ENCODE measurements around a stretch of chr4.

DNA sequence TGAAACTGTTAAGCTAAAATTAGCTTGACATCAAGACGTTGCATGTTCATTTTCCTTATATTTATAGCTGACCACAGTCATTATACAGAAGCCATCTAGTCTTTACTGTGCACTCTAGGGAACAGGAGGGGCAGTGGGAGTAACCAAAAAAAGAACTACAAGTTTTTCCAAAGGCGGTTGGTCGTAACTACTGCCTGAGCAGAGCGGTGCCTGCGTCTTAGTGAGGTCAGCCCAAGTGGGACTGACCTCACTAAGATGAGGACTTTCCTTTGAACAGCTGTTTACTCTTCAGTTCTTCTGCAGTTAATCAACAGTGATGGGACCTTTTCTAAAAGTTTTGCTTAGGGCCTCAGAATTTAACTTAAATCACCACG, 192.3 kb downstream of the SPRY1 start:
- RAMPAGE, total RNA: no peak

DNA sequence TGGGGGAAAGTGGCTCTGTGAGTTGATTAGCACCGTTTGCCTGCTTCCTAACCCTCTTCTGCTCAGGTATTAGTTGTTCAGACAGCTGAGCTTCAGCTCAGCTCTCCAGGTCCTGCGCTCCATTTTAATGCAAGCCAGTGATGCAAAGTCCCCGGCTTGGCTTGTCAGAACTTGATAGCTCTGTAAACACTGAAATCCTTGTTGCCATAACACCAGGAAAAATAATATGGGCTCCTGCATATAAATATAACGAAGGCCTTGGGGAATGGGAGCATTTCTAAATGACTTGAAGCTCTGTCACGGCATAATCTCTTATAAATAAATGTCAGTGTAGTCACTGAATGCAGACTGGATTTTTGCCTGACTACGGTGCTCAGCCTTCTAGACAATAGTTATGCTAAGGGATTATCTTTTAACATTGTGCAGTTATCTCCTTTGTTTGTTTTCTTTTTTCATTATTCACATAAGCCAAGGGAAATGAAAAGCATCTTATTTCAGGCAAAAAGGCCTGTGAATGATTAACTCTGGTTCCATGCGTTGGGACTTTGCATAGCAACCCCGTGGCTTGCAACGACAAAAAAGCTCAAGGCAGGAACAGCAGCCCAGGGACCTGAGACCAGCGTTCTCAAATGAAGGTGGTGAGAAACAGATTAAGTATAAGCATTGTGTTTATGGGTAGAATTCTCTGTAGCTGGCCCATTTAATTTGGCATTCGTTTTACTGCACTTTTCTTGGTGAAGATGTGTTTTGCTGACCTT, 253.3 kb downstream of the SPRY1 start:
- RAMPAGE, total RNA: no peak

- RAMPAGE, total RNA: no peak
These were observed 391.2 kb downstream of the SPRY1 start for GRCh38 chr4:123787736-123788259.

DNA sequence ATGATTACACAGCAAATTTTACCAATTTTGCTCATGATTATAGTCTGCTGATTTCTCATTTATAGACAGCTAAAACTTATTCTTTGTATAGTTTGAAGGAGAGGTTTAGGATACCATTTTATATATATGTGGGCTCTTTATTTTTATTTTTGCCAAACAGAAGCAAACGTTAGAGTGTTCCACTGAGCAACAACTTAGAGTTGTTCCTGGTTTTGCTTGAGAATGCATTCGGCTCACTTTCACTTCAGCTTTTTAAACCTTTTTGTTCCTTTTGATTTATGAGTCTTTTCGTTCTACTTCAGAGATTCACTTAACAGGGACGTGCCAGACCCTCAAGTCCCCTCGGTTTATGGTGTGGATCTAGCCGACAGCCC, 415.0 kb downstream of the SPRY1 start:
- RAMPAGE, total RNA: no peak

DNA sequence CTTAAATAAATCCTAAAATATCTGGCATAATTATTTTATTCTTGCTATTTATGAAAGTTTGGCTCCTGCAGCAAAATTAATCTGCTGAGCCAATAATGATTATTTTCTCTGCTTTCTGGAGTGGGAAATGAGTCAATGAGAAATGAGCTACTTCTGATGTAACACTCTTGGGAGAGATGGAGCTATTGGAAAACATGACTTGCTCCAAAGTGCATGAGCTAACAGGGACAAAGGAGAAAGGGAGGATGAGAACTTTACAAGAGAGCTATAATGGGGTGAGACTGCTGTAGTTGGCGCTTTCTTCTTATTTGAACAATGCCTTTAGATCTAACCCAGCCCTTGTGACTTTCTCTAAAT, 615.1 kb downstream of the ANKRD50 start:
- RAMPAGE, total RNA: no peak

DNA sequence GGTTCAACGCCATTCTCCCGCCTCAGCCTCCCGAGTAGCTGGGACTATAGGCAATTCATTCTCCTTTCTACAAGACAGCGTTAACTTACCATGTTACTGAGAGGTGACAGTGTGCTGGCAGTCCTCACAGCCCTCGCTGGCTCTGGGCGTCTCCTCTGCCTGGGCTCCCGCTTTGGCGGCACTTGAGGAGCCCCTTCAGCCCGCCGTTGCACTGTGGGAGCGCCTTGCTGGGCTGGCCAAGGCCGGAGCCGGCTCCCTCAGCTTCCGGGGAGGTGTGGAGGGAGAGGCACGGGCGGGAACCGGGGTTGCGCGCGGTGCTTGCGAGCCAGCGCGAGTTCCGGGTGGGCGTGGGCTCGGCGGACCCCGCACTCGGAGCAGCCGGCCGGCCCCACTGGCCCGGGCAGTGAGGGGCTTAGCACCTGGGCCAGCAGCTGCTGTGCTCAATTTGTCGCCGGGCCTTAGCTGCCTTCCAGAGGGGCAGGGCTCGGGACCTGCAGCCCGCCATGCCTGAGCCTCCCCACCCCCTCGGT, 373.7 kb downstream of the ANKRD50 start:
- RAMPAGE, total RNA: no peak

- RAMPAGE, total RNA: no peak
These were observed 1.3 kb downstream of the ANKRD50 start for GRCh38 chr4:124710981-124711830.

- RAMPAGE, total RNA: no peak
These were observed 75.5 kb downstream of the FAT4 start for GRCh38 chr4:125390056-125390793.

DNA sequence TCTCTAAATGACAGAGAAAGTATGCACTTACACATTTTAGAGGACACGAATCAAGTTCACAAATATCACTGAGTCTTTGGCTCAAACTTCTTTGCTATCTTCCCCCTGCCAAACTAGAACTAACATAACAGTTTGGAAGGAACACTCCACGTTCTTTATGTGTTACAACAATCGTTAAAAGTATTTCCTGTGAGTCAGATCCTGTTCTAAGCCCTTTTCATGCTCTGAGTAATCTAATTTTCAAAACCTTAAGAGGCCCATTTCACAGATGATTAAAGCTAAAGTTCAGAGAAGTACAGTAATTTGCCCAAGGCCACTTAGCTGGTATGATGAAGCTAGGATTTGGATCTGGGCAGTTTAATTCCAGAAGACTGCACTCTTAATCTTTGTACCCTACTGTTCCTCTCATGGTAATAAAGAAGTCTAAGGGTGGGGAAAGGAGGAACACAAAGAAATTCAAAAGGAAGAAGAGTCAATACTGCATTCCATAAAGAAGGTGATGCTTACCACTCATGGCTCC, 854.4 kb upstream of the INTU start:
- RAMPAGE, total RNA: no peak

- RAMPAGE, total RNA: no peak
These were observed 17.7 kb downstream of the PLK4 start for GRCh38 chr4:127898256-127898945.

DNA sequence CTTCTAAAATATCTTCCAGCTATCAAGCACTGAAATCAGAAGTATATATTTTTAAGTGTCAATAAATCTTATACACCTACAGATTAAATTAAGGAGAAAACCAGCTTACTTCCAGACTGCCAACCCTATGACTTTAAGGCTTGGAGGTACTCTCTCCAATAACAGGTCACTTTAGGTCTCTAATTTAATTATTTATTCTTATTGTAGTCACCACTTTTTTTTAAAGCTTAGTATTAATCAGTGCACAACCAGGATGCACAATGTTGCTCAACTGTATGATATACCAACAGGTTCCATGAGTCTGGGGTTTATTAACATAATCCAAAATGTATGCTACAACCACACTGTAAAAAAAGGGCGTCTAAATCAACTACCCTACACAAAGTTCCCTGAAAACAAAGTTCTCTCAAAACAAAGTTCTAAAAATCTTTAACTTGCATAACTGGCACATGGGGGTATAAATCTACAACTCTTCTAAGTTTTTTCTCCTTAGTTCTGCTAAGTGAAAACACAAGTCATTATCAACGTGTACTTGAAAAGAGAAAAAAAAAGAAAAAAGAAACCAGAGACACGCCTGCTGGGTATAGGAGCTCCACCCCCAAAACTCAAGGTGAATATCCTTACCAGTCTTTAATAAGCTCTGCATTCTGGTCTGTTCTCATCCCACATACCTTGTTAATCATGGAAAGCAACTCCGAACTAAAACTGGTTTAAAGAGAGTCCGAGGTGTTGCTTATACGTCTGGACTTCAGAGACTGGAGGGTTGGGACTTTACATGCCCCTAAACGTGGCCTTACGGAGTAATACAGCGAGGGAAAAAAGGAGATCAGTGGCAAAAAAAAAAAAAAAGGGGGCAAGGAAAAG, 1.3 kb downstream of the PGRMC2 start:
- RAMPAGE, total RNA: no peak

DNA sequence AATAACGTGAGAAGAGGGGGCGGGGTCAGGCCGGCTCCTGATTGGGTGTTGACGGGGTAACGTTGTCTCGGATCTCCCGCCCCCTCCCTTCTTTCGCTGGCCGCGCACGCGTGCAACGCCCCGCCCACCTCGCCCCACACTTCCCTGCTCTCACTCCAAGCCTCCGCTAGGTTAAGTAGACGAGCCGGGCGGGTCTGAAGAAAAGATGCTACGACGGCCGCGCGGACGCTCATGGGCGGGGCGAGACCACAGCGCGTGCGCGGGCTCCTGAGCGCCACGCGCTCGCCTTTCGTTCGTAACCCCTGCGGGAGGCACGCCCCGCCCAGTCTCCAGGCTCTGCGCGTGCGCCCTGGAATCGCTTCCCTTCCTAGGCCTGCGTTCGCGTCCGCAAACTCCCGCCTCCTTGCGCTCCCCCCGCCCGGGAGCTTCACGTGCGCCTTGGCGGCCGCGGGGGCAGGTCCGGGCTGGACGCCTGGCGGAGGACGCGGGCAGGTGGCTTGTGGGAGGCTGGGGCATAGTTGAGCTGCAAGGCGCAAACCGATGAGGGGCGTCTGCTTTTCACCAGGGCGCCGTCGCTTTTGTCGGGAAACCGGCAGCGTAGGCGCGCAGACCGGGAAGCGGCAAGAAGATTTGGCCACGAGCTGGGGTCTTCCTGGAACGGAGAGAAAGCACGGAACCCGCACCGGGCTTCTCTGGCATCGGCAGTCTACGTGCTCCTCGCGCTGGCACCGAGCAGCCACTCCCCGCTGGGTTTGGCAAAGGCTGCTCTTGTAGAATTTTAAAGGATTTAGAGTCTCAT, 466 bp upstream of the PGRMC2 start:
- RAMPAGE, total RNA: no peak

- RAMPAGE, total RNA: no peak
These were observed 180.9 kb upstream of the PGRMC2 start for GRCh38 chr4:128468448-128468999.

GRCh38 chr4:128529049-128529456, 241.4 kb upstream of the PGRMC2 start:
- RAMPAGE, total RNA: no peak

DNA sequence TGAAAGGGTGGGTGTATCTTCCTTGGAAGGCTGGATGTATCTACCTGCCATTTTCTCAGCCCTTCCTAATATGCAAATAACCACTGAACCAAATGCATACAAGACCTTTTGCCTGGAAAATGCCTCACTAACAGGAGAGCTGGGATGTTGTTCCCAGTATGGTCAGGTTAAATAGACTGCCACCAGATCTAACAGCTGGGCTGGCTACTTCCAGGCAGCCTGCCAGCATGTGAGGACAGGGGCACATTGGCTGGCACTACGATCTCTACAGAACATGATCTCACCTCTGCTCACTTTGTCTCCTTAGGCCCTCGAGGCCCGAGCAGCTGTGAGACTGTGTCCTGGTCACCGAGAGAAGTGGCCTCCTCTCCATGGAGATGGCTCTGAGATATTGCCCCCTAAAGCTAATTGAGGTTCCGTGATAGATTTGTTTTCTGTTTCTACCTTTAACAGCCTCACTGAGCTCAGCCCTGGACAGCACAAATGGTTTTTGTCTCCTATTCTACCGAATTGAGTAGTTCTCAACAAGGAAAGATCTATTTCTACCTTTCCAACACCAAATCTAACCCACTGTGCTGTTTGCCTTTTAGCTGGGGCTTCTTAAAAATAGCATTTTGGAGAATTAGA, 225.2 kb upstream of the JADE1 start:
- RAMPAGE, total RNA: no peak

GRCh38 chr4:128660125-128661286, 149.0 kb upstream of the JADE1 start:
- RAMPAGE, total RNA: no peak

GRCh38 chr4:128741693-128742249, 67.7 kb upstream of the JADE1 start:
- RAMPAGE, total RNA: no peak

GRCh38 chr4:128757539-128758124, 51.9 kb upstream of the JADE1 start:
- RAMPAGE, total RNA: no peak

DNA sequence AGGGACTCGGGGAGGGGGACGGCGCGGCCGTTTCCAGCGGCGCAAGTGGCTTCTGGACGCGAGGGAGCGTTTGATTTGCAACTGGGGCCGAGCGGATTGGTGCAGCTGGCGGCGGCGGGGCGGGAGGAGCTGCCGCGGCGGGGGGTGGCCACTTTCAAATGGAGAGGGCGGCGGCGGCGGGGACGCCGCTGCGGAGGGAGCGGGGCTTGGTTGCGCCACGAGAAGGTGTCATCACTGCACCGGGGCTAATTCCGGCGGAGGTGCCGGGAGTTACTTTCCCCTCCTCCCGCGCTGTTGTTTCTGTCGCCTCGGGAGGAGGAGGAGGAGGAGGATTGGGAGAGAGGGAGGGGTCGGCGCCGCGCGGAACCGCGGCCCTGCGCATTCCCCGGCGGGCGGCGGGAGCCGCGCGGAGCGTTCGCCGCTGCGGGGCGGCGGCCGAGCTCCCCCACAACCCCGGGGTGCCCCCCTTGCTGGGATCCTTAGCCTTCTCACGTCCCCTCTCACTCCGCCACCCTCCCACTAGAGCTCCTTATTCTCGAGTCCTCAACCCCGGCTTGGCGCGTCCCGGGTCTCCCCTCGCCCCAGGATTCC, 2.6 kb downstream of the JADE1 start:
- RAMPAGE, total RNA: no peak

DNA sequence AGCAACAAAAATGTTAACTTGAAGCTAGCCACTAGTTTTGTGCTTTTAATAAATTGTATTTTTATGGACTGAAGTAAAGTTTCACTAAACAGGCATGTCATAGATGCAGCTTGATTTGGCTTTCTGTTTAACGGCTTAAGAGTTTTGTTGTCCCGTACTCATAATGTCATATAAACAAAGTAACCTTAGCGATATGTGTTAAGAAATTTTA, 913 bp upstream of the SCLT1 start:
- RAMPAGE, total RNA: no peak